Psoas muscle (tissue), 2 donors: Measurements from ENCODE around the gene TMEM229B.

GRCh38 chr14:67410198-67410879 is 1.6 kb downstream of the PLEK2 start:
- PRO-cap, 2 experiments: no peak in any of the 2 experiments

GRCh38 chr14:67488058-67489044 is at the start of gene TMEM229B:
TSS of gene TMEM229B (minus strand) at chr14:67488721.
- PRO-cap, 2 experiments: peak in 1 of 2 experiments; most common minus-strand start chr14:67488721 (in 1)

DNA sequence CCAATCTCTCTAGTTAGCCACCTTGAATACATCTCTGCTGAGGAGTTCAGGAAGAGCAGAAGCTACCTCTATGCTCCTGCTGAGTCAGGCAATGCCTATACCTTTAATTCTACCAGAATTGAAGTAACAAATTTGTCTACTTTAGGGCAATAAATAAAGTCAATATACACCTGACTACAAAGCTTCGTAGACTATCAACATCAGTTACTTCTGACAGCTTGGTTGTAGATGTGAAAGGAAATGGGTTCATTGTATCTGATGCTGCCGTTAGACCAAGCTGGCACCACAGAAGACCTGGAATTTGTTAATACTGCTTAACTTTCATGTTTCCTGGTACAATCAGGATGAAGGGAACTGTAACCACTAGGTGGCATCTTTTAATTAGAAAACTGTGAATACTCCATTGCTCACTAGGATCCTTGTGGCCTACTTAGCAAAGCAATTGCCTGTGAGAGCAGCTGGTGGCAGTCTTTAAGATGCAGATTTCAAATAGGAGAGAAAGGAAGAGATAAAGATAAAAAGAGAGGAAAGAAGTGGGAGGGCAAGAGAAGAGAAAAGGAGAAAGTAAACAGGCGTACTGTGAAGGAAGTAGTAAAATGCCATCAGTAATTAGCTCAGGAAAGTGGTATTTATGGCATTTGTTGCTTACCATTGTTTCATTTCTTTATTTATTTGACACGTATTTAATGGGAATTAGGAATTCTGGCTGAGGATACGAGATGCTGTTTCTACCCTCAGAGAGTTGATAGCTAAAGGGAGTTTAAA is 114.4 kb downstream of the RAD51B start:
- PRO-cap, 2 experiments: no peak in any of the 2 experiments

- PRO-cap, 2 experiments: no peak in any of the 2 experiments
Measured at GRCh38 chr14:67962473-67962752, 142.8 kb downstream of the RAD51B start.

- PRO-cap, 2 experiments: no peak in any of the 2 experiments
Measured at GRCh38 chr14:68193772-68194585, 374.4 kb downstream of the RAD51B start.

GRCh38 chr14:68242178-68242593 is 422.6 kb downstream of the RAD51B start:
- PRO-cap, 2 experiments: no peak in any of the 2 experiments

DNA sequence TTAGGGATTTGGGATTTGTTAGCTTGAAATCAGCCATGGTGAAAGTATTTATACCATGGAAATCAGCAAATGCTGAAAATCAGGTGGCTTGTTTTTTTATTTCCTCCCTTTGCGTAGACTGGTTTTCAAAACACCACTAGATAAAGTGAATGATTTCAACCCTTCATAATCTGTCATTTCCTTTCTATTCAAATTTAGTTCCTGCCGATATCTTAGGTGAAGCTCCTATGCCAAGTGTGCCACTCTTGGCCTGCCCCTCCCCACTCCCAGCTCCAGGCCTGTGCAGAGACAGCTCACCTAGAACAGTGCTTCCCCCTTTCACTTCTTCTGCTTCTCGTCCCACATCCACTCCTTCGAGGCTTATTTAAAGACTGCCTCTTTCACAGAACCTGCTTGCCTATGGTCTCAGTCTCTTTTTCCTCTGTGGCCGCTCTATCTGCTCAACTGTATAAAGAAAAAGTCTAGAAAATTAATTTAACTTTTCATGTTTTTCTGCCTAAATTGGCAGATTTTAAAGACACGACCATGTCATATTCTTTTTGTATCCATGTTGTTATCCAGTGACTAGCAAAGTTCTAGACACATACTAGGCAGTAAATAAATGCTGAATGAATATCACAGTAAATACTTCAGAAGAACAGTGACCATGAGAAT is 473.9 kb downstream of the RAD51B start:
- PRO-cap, 2 experiments: no peak in any of the 2 experiments

DNA sequence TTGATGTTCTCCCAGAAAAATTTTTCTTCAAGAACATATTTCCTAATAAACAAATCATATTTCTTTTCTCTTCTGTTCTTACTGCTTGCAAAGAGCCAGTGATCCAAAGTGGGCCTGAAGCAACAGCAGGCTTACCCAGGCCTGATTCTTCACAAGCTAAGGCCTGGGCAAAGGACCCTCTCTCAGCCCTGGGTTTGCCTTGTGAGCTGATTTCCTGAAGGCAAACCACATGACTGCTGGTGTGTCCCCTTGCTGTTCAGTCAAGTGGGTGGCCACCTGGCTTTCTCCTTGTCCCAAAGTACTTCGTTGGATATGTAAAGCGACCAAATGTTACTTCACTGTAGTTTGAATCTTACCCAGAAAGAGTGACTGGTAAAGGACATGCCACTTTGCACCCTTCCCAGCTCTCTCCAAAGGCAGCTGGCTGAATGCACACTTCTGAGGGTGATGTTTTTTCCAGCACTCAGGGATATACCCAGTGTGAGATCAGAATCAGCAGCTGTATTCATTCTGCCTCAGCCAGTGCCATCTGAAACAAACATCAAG is 392.9 kb downstream of the ZFP36L1 start:
- PRO-cap, 2 experiments: no peak in any of the 2 experiments

GRCh38 chr14:68473059-68473552 is 319.8 kb downstream of the ZFP36L1 start:
- PRO-cap, 2 experiments: no peak in any of the 2 experiments

GRCh38 chr14:68506076-68506669 is 286.7 kb downstream of the ZFP36L1 start:
- PRO-cap, 2 experiments: no peak in any of the 2 experiments

DNA sequence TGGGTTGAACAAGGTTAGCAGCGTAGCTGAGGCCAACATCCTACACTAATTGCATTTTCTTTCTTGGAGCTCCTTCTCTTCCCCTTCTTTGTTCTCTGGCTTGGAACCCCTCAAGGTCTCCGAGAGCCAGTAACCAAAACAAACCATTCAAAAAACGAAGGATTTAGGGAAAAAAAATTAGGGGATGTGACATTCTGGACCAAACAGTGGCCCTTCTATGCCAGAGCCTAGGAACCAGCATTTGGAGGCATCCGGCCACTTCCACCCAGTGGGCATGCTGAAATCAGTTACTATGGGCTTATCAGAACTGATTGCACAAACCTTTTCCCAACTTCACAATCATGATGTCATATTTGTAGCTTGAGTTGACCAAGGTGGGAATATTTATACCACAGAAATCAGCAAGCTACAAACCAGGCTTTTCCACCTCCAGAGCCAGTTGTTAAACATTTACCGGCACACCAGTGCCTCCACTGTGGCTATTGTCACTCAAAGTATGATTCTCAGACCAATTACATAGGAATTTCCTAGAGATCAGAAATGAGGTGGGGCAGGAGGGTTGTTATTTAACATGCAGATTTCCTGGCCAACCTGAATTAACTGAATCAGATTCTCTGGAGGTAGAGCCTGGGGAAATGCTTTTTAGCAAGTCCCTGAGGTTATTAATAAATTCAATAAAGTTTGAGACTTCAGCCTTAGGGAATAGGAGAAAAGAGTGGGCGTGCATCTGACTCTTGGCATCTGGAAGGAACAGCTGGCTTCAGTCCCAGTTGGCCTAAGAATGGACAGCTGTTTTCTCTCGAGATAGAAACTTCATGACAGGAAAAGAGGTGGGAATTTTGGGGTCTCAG is 273.9 kb downstream of the ZFP36L1 start:
- PRO-cap, 2 experiments: no peak in any of the 2 experiments

DNA sequence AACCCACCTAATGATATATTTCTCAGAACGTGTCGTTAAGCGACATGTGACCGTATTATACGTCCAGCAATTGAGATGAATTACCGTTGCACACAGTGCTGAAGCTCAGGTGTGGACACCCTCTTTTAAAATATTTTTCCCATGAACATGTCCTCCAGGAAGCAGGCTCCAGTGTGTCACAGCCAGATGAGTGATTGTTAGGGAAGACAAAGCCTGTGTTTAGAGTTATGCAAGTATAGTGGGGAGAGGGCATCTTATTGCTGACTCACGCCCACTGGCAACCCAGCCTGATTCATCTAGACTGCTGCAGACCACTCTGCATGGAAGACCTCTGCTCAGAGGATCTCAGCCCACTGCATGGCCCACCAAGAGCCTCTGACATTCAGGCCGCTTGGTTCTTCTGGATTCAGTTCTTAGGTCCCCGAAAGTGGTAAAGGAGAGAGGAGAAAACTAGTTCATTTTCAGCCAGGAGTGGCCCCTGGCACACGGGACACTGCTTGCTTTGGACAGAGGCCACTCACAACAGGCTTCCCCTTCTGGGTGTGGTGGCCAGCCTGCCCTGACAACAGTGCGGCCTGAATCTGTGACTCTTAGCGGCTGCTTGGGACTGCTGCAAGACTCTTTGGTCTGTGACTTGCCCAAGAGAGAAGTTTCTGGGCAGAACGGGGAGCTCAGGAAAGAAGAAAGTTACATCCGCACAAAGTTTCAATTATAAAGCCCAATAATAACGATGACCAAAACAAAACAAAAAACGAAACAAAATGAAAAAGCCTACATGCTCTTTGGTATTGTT is 266.3 kb downstream of the ZFP36L1 start:
- PRO-cap, 2 experiments: no peak in any of the 2 experiments

DNA sequence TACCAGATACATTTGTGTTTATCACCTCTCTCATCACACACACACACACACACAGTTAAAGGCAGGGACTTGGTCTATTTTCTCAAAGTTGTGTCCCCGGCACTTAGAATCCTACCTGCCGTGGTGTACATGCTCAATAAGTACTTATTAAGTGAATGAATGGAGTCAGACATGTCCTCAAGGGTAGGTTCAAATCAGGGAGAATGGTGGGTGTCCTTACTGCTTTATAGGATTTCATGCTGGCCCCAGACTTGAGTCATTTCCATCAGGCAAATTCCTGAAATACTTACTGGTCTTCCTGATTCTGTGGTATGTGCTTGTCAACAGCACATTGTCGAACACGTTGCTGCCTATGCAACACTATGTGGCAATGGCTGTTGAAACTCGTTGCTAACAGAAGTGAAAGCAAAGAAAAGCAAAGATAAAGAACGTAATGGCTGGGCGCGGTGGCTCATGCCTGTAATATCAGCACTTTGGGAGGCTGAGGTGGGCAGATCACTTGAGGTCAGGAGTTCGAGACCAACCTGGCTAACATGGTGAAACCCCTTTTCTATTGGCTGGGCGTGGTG is 215.1 kb downstream of the ZFP36L1 start:
- PRO-cap, 2 experiments: no peak in any of the 2 experiments

DNA sequence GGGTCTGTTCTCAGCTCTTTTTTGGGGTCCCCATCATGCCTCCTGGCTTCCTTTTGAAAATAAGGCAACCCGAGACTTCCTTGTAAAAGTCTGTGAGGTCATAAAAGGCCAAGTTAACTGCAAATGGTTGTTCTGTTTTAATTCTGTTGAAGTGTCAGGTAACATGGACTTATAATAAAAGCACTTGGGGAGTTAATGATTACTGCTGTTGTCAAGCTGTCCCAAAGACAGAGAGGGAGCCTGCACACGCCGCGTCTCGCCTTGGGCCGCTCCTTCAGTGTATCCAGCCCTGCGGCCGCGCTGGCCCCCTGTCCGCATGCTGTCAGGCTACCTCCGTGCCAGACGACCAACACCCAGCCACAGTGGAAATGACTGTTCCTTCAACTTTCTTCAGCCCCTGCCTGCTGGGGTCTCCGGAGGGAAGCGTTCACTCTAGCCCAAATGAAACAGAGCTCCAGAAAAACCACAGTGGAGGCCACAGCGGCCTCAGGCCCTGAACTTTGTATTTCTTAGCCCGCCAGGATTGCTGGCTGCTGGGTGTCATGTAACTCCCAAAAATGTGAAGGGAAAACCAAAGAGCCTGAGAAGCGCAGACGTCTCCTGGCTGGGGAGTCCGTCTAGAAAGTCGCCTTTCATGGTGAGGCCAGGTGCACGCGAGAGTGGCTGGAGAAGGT is 189.2 kb downstream of the ZFP36L1 start:
- PRO-cap, 2 experiments: no peak in any of the 2 experiments

- PRO-cap, 2 experiments: no peak in any of the 2 experiments
Measured at GRCh38 chr14:68607117-68607438, 185.8 kb downstream of the ZFP36L1 start.

DNA sequence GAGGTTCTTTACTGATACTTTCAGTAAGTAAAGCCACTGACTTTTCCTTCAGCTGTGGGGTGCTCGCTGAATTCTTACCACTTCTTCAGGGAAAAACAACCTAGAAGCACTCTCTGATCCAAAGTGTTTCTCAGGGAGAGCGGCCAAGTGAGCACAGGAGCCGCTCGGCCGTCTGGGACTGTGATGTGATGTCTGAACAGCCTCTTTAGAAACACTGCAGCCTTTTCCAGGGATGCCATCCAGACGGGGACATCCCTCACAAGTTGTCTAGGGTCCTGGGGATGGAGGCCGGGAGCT is 160.7 kb downstream of the ZFP36L1 start:
- PRO-cap, 2 experiments: no peak in any of the 2 experiments

- PRO-cap, 2 experiments: no peak in any of the 2 experiments
Measured at GRCh38 chr14:68682311-68682638, 110.6 kb downstream of the ZFP36L1 start.

- PRO-cap, 2 experiments: peak in 1 of 2 experiments; most common minus-strand start chr14:68774819 (in 1)
Measured at GRCh38 chr14:68774552-68774910, 18.3 kb downstream of the ZFP36L1 start.

DNA sequence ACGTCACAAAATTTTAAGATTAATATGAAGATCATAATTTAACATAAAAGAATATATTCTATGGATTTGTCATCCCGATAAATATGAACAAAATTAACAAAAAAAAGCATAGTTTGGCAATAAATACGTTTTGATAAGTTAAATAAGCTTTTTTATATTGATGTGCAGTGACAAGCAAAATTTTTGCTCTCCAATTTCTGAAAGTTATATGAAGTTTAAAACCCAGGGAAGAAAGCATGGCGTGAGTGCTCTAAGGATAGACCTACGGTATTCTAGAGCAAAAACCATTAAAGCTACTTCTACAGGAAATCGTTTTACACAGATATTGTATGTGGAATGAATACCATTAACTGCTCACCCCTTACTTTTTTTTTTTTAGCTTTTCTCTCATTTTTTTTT is 4.6 kb downstream of the ZFP36L1 start:
- PRO-cap, 2 experiments: no peak in any of the 2 experiments

GRCh38 chr14:68880799-68881142 is 87.9 kb upstream of the ZFP36L1 start:
- PRO-cap, 2 experiments: no peak in any of the 2 experiments